Calu3 (cell line): ENCODE measurements around a stretch of chr11.

DNA sequence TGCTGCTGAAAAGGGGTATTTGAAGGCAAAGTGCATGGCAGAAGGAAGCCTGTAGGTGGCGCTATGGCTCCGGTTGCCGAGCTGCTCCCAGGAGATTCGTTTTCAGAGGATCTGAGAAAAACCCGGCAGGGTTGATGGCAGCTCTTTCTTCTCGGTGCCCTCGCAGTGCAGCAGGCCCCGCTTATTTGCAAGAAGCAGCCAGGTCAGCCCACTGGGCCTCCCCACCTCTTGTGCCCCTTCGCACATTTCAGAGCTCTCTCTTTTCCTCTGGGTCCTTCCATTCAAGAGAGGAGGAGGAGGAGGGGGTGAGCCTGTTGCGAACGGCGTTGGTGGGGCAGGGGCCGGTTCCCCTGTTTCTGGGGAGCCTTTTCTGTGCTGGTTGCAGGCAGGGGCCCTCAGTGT, 85.2 kb upstream of the SYT13 start:
- PRO-cap: no peak

GRCh38 chr11:45390212-45390880, 104.2 kb upstream of the SYT13 start:
- PRO-cap: no peak

DNA sequence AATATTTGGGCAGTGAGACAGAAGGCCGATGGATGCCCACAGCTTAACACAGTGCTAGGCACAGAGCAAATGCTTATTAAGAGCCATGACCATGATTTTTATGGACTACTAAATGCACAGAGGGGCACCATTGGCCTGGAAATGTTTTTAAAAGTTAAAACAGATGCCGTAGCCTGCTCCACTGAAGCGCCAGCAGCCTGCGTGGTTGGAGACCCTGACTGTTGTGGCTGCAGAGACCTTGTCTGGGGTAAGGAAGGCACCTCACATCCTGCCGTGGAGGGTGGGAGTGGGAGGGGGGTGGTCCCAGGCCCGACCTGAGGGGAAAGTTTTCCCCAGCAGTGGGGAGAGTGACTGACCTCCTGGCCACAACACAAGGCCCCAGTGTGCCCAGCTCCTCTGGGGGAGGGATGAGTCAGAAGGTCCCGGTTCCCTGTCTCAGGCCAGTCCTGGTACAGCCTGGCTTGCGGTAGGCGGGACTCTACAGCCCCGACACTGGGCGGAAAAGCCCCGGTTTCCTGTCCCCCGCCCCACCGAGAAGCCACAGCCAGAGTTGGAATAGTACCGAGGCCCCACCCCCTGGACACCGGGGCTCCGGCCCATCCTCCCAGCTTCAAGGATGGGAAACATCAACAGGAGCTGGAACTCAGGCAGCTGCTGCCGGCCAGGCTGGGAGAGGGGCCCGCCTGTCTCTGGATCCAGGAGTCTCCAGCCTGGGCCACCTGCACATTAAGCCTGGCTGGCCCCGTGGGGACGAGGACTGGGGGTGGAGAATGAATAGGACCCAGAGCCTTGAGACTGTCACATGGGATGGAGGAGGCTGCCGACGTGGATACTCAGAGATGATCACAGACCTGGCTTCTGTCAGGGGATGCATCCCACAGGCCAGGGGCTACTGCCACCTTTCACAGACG, 6.9 kb downstream of the CHST1 start:
- PRO-cap: no peak

DNA sequence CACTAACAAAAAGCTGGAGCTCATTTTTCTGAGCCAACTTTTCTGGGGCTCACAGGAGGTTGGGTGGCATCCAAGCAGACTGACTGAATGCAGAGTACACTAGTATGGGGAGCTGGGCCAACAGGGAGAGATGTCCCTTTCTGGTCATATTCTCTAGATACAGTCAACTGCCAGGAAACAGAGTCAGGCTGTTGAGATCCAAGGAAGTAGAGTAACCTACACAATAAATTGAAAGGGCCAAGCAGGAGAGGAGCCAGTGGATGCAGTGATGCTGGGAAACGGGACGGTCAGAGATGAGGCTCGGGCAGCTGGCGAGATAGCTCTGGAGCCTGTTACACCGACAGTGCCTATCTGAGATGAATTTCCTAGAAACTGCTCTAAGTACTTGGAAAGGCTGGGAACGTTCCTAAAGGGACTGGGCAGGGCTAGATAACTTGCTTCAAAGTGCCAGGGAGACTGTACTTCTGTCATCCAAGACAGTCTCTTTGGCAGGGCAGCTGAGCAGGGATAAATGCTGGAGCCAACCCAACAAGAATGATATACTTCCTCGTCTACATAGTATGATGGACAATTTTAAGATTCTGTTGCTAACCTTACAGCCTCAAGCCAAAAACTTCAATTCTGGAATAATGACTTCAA, 71.2 kb downstream of the LARGE2 start:
- PRO-cap: no peak

GRCh38 chr11:46236925-46238087, 40.2 kb upstream of the CREB3L1 start:
- PRO-cap: no peak

GRCh38 chr11:46307662-46308093, 30.2 kb downstream of the CREB3L1 start:
- PRO-cap: no peak

DNA sequence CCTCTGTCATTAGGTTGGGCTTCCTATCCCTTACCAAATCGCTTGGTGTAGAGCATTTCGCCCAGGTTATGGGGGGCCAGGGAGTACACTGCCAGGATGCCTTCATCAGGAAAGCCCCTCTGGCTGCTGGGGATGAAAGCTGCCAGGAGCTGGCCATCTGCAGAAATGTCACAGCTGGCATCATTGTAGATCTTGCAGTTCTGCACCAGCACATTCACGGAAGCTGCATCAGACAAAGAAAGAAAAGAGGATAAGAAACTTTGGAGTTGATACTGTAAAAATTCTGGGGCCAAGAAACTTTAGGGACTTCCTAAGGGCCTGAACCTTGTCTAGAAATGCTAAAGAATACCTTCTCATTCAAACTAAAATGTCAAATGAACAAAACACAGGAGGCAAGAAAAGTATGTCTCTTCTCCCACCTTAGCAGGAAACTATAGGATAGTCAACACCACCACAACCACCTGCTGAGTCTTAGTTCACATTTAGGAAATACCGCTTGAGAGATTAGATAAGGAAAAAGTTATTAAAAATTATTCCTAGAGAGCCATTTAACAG, 43.3 kb upstream of the CHRM4 start:
- PRO-cap: no peak

GRCh38 chr11:46677188-46677783, 23.1 kb downstream of the ARHGAP1 start:
- PRO-cap: no peak

DNA sequence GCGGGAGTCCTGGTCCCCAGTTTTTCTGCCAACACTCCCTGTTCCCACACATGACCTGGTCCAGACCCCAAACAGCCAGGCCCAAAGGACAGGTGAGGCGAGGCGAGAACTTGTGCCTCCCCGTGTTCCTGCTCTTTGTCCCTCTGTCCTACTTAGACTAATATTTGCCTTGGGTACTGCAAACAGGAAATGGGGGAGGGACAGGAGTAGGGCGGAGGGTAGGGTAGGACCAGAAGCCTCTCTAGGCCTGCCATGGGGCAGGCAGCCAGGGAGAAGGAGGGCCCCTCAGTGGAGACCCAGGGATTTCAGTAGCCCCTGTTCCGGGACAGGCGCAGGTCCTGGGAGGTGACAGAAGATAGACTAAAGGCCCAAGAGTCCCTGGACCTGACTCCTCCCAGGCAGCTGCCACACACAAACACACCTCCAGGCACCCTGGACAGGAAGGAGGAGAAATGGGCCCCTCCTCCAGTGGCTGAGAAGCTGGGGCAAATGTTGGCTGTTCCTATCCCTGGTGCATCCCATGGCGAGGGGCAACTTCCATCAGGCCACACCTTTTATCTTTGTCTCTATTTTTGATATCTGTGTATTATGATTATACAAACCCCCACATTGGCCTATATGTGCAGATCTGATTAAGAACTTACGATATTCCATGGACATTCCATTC, 719 bp upstream of the F2 start:
- PRO-cap: bidirectional peak, plus-strand start at position 244 of the sequence, minus-strand start at position 145 of the sequence

DNA sequence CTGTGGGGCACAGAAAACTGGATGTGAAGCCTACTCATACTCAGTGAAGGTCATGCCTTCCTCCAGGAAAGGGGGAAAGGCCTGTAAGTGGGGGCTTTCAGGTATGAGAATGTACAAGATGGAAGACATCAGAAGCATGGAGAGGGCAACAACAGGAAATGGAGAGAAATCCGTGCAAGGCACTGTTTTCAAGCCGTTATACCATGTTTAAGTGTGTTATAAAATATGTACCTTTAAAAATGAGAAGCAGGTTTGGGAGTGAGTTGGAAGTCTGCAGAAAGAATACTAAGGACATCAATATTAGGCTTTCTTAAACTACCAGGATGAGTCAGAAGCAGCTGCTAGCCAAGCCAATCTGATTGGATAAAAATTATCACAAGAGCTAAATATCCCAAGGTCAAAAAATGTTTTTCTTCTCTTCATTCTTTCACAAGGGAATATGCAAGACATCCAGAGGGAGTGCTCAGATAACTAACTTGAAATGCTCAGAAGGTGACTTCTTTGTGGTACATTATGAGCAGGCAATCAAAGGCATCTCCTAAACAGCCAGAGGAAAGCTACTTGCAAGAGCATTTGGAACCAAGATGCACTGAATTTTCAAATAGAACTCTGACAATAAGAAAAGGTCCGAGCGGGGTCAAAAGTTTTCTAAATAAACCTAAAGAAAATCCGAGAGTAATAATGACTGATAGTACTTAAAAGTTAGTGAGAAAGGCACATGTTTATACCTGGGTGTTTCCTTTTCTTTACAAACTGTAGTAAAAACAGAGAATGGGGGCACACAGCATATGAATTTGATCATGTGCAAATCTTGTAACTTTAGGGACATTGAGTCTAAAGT, 19.3 kb upstream of the CKAP5 start:
- PRO-cap: no peak

- PRO-cap: no peak
Measured at GRCh38 chr11:46914398-46914852, 3.9 kb downstream of the LRP4 start.

GRCh38 chr11:46917105-46918023, 986 bp downstream of the LRP4 start:
- PRO-cap: no peak

DNA sequence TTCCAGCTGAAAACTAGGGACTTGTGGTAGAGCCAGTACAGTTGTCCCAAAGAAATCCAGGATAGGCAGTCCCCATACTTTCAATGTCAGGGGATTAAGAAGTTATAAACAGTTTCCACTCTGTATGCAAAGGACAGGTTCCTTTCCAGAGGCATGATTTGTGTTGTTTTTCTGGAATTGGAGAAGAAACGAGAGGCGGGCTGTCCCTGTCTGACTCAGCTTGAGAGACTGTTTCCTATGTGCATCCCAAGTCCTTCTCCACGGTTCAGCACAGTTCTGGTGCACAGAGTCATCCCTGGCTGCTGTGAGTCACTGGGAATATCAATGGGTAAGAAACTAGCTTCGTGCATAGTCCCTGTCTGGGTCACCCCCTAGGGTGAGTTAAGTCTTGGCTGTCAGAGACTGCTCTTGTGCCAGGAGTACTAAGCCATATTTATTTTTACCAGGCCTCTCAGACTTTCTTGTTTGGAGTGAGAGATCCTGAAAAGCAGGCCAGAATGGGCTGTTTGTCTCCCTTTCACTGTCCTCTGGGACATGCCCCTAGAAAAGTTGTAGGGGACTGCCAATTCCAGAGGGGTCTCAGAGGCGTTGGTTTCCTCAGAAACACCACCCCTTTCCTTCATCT, 2.4 kb upstream of the LRP4 start:
- PRO-cap: no peak

DNA sequence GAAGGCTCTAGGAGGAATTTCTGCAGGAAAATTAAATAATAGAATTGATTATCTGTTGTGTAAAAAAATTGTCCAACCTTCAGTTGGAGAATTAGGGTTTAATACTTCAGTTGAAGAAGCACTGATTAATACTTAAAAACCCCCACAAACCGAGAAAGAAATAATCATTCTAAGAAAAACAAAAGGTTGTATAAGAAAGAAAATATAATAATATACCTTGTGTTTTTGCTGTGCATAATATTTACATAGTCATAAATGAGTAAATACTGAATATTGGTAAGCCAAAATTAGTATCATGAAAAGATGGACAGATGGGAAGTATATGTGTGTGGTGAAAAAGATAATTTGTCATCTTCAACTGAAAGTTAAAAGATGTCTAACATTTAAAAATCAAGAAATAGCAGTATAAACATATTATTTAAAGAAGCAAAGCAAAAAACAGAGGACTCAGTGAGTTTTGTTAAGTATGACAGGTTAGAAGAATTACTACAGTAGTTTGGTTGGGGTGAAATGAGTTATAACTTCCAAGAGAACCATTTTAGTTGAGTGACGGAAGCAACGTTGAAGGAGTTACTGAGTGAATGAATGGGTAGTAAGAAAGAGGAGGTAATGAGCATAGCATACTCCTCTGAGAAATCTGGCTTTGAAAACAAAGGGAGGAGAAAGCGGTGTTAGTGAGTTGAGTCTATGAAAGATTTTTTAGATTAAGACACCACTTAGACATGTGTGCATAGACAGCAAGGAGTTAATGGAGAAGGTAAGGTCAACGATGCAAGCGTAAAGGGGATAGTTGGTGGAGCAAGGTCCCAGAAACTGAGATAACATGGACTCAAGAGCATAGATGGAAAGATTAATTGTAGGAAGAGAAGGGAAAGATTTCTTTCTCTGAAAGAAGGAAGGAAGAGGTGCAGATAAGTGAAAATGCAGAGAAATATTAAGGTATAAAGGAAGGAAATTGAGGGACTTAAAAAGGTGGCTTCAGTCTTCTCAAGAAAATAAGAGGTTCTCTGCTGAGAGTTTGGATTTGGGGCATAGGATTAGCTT, 98.6 kb downstream of the ARFGAP2 start:
- PRO-cap: no peak

DNA sequence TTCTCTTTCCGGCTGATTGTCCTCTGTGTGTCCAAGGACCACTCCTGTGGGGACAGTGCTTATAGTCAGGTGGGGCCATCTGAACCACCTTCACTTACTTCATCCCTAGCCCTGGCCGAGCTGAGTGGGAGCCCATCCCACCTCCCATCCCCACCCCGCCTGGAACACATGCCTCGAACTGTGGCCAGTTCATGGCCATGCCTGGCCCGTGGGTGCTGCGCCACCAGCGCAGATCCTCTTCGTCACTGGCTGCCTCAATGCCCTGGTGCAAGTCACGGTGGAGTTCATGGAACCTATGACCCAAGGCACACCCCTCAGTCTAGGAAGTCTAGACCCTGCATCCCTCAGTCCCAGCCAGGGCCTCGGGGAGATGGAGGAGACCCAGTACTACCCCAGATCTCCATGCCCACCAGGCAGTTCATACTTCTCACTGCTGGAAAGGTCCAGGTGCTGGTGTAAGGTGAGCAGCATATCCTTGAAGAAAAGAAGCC, 2.4 kb upstream of the ARFGAP2 start:
- PRO-cap: no peak

DNA sequence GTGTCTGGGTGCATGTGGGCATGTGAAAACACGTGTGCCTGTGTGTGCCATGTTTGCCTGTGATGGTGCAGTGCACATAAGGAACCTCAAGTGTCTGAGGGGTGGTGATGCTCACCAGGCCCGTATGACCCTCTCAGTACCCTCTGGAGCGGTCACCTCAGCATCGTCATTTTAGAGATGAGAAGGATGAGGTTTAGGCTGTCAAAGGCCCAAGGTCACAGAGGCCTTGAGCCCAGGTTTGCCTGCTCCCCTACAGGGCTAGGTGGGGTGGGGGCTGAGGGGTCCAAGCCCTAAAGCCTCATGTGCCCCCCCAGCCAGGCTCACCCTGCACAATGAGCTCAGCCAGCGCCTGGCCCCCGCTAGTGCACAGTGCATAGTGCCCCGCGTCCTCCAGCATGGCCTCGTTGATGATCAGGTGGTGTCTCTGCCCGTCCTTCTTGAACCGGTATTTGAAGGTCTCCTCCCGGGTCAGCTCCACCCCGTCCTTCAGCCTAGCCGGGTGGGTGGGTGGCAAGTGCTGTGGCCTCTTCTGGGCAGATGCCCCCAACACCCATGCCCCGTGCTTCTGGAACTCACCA, 10.2 kb downstream of the MYBPC3 start:
- PRO-cap: no peak

GRCh38 chr11:47434269-47434613, 8.0 kb upstream of the PSMC3 start:
- PRO-cap: no peak

GRCh38 chr11:47478672-47479497, 29.9 kb upstream of the RAPSN start:
- PRO-cap: no peak

- PRO-cap: no peak
Measured at GRCh38 chr11:47483289-47483693, 34.4 kb upstream of the RAPSN start.

DNA sequence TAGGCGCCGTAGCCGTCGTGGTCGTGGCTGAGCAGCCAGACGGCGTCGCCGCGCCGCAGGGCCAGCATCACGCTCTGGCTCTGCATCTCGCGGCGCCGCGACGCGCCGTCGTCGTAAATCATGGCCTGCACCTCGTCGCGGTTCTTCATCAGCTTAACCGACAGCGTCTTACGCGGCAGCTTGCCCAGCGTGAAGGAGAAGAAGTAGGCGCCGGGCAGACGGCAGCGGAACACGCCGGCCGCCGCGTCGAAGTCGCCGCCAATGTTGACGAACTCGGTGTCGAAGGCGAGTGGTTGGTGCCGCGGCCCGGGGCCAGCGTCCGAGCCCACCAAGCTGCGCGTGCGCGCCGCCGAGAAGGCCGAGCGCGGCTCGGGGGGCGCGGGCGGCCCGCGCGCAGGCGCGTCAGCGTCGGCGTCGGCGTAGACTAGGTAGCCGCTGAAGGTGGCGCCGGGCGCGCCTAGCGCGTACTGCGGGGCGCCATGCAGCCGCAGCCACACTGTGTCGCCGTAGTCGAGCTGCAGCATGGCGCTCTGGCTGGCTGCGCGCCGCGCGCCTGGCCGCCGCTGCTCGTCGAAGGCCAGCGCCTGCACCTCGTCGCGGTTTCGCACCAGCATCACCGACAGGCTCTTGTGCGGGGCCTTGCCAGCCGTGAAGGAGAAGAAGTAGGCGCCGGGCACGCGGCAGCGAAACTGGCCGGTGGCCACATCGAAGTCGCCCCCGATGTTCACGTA, 3.6 kb downstream of the FAM180B start:
- PRO-cap: no peak